Right atrium auricular region (tissue), 2 donors: ENCODE measurements around a stretch of chr6.

GRCh38 chr6:143743215-143744083 lies 65.7 kb downstream of the PHACTR2 start:
- PRO-cap, result no peak
- RAMPAGE, long total RNA, 2 experiments, result no peak in any of the 2 experiments

- PRO-cap, result no peak
- RAMPAGE, long total RNA, 2 experiments, result no peak in any of the 2 experiments
Measured at GRCh38 chr6:143747425-143747877, 69.7 kb downstream of the PHACTR2 start.

DNA sequence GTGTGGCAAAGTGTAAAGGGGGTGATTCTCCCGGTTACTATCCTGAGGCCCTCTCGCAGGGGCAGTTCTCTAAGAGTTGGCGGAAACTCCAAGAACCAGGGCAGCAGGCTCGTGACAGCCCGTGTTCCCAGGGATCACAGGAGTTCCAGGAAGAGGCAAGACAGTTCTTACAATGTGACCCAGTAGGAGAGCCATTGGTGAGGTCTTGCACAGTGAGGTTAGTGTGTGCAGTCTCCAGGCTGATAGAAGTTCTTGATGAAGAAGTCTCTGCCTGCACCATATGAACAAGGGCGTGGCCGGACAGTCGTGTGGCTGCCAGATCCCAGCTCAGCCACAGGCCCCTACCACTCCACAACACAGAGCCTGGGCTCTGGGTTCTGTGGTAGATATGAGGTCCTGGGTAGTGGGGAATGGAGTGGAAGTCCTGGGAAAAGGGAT lies 65.0 kb downstream of the STX11 start:
- PRO-cap, result no peak
- RAMPAGE, long total RNA, 2 experiments, result no peak in any of the 2 experiments

DNA sequence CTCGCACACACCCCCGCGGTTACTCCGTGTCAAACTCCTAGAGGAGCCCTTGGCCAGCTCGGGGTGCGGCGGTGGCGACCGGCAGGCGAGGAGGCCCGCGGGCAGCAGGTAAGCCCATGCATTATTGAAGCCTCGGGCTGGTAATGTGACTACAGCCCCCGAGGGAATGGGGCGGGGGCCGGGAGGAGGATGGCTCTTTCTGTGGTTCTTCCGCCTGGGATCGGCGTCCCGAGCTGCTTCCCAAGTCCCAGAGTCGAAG lies 508 bp downstream of the UTRN start:
- PRO-cap, result no peak
- RAMPAGE, long total RNA, 2 experiments, result no peak in any of the 2 experiments

- PRO-cap, result no peak
- RAMPAGE, long total RNA, 2 experiments, result no peak in any of the 2 experiments
Measured at GRCh38 chr6:144325340-144325804, 40.2 kb downstream of the UTRN start.

GRCh38 chr6:144343559-144344713 lies 58.8 kb downstream of the UTRN start:
- PRO-cap, result no peak
- RAMPAGE, long total RNA, 2 experiments, result start-site peak on the plus strand in 2 of 2 experiments, at chr6:144344169-144344242 at its widest, 84 to 94 reads per replicate

DNA sequence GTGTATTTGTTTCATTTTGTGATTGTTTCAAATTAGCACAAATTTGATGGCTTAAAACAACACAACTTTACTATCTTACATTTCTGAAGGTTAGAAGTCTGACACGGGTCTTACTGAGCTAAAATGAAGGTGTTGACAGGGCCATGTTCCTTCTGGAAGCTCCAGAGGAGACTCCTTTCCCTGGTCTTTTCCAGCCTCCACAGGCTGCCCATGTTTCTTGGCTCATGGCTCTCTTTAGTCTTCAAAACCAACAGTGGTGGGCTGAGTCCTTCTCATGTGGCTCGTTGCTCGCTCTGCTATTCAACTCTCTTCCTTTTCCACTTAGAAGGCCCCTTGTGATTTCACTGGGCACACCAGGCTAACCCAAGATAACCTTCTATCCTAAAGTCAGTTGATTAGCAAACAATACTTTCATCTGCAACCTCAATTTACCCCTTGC lies 79.5 kb downstream of the UTRN start:
- PRO-cap, result no peak
- RAMPAGE, long total RNA, 2 experiments, result no peak in any of the 2 experiments

GRCh38 chr6:144462571-144462931 lies 177.4 kb downstream of the UTRN start:
- PRO-cap, result no peak
- RAMPAGE, long total RNA, 2 experiments, result no peak in any of the 2 experiments

- PRO-cap, result no peak
- RAMPAGE, long total RNA, 2 experiments, result no peak in any of the 2 experiments
Measured at GRCh38 chr6:144543254-144543779, 258.2 kb downstream of the UTRN start.

- PRO-cap, result unidirectional peak, minus-strand start at chr6:145814518
- RAMPAGE, long total RNA, 2 experiments, result no peak in any of the 2 experiments
Measured at GRCh38 chr6:145813571-145814593, 713 bp downstream of the FBXO30 start.

GRCh38 chr6:146770916-146771605 lies 172.3 kb downstream of the ADGB start:
- PRO-cap, result unidirectional peak, minus-strand start at chr6:146771151
- RAMPAGE, long total RNA, 2 experiments, result no peak in any of the 2 experiments

GRCh38 chr6:146887300-146887640 lies 288.5 kb downstream of the ADGB start:
- PRO-cap, result no peak
- RAMPAGE, long total RNA, 2 experiments, result no peak in any of the 2 experiments

GRCh38 chr6:147077197-147077696 lies 127.0 kb upstream of the STXBP5 start:
- PRO-cap, result no peak
- RAMPAGE, long total RNA, 2 experiments, result no peak in any of the 2 experiments

DNA sequence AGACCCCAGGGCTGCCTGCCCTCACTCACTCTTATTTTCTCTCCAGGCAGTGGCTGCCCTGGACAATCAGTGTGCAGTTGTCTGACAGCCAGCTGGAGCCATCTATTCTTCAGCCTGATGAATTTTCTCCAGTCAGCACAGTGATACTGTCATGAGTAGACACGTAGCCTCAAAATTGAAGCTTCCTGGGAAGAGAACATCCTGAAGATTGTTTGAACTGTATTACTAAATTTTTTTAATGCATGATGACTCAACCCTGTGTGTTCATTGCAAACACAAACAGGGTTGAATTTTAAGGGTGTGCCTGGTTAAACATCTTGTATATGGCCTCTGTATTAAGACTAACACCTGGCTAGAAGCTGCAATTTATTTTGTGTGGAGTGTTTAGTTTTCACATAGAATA lies 49.8 kb upstream of the STXBP5 start:
- PRO-cap, result no peak
- RAMPAGE, long total RNA, 2 experiments, result no peak in any of the 2 experiments

- PRO-cap, result no peak
- RAMPAGE, long total RNA, 2 experiments, result no peak in any of the 2 experiments
Measured at GRCh38 chr6:147288980-147290038, 85.1 kb downstream of the STXBP5 start.

DNA sequence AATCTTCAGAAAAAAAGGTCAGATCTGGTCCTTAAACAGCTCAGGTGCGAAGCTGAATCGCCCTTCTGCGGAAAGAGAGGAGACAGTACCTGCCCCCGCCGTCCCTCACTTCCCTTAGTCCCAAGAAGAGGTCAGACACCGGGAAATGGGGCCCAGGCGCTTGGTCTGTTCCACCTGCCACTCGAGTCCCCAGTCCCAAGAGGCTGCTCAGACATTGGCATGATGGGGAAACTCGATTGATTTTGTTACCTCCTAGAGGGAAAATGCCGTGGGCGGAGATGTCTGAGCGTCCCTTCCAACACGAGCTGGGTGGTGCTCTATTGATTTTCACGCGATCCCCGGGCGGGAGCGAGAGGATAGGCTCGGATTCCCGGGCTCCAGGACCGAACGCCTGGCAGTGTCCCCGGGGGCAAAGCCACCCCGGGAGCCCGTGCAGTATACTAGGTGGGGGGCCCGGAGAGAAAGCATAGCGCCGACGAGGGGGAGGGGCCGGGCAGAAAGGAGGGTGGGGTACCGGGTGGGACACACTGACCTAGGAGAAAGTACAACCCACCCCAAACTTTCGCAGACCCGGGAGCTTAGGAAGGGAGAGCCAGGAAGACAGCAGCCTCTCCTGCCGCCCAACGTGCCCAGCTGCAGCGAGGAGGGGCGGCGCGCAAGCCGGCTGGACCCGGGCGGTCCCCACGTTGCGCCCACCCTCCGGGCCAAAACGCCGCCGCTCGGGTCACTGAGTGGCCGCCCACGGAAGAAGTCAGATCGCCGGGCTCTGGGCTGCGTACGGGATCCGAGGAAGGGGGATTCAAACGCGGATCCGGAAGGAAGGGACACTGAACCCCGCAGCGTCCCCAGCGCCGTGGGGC lies 929 bp upstream of the SAMD5 start:
- PRO-cap, result no peak
- RAMPAGE, long total RNA, 2 experiments, result no peak in any of the 2 experiments

DNA sequence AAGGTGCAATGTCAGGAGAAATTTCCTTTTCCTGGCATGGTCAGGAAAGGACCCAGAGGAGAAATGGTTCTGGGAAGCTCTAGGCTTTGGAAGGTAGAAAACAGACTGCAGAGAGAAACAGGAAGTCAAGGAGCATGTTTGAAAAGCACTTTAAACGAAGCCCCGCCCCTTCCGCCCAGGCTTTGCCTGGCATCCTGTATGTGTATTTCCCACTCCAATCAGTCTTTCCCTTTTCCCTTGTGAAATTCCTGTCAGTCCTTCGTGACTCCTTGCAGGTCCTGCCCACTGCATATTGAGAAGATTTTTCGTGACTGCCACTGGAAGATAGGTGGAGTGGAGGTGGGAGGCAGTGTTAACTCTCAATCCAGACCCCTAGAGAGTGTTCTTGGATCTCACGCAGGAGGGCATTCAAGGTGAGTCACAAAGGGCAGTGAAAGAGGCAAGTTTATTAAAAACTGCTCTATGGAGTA lies 320.9 kb upstream of the SASH1 start:
- PRO-cap, result no peak
- RAMPAGE, long total RNA, 2 experiments, result no peak in any of the 2 experiments

DNA sequence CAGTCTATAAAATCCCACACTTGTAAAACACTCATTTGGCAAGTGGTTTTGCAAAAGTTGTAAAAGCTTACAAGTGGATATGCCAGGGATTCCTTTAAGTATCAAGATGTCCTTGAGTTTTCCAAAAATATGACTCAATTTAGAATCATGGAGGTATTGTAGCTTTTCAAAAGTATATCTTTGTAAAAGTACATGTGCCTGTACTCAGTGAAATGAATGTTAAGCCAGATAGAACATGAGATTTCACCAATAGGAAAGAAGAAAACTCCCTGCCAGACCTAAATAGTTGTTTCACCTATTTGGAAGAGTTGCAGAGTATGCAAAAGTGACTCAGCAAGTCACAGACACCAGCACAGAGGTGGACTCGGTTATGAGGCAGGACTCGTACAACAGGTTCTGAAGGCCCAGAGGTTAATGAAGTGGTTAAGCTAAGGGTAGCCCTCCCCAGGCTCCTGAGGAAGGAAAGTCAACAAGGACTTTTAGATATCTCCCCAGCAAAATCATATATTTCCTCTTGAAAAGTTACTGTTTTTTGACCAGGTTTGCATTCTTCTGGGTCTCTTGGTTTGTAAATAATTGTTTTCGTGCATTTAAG lies 150.9 kb upstream of the SASH1 start:
- PRO-cap, result no peak
- RAMPAGE, long total RNA, 2 experiments, result no peak in any of the 2 experiments

DNA sequence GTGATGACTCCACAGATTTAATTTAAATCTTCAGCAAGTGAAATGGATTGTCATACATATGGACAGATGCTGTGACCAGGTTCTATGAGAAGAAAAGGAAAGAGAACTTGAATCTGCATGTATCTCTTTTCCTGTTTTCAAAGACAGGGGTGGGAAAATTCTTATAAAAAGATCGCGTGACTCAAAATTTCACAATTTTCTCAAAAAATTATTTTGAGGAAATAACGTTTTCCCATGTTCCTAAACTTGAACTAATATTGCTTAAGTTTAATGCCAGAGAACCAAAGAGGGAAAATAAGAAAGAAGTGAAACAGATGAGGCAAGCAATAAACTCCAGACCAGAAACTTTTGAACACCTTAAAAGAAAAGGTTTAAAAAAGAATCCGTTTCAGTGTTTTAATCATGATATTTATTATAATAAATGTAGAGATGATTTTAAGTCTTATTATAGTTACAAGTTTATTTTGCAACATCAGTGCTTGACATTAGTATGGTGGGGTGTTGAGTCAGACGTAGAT lies 41.4 kb downstream of the SASH1 start:
- PRO-cap, result bidirectional peak, plus-strand start at position 292 of the sequence, minus-strand start at position 139 of the sequence
- RAMPAGE, long total RNA, 2 experiments, result no peak in any of the 2 experiments

- PRO-cap, result no peak
- RAMPAGE, long total RNA, 2 experiments, result no peak in any of the 2 experiments
Measured at GRCh38 chr6:148406350-148406922, 63.8 kb downstream of the SASH1 start.